IMR-90 (cell line): ENCODE data around the gene ZNF385D.

DNA sequence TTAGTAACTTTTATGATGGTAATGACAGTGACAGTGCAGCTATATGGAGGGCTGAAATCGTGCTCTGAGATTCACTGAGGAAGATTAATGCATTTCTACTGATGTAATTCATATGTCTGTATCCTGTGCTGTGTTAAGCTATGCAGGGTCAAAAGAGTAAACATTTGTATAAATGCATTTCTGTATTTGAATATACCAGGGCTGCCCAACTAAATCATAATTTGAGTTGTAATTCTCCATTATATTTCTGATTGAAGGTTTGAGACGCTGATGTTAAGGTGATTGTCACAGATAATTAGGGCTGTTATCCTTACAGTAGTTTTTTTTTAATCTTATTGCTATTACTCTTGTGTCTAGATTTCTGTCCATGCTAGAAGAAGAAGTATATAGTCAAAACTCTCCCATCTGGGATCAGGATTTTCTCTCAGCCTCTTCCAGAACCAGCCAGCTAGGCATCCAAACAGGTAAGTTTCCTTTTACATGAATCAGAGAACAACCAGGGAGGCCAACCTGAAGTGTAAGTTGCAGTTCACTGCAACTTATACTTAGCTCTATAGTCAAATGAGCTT is 71.4 kb downstream of the SGO1 start:
- RRBS = no CpG with 5 or more reads among the region's 2 CpGs
CAGE:
- cytosol, long polyA plus RNA = no peak
- long polyA plus RNA = no peak
- nucleus, long polyA plus RNA = no peak

DNA sequence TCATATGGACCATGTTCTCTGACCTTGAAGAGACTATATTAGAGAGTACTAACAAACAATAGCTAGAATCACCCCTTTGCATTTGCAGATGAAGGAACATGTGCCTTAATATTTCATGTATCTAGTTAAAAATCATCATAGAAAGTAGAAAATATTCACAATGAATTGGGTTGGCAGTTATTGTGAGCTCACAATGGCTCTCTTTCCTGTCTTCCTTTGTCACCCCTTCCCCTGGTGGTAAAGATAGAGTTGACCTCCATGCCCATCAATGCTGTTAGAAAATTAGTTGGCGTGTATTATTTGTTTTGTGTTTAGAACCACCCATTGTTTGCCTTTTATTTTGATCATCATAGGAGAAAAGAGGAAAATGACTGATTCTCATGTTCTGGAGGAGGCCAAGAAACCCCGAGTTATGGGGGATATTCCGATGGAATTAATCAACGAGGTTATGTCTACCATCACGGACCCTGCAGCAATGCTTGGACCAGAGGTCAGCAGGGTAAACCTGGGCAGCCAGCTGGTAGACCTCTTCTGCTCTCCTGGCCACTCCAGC is 63.6 kb downstream of the SGO1 start:
- RRBS = no CpG with 5 or more reads among the region's 5 CpGs
CAGE:
- cytosol, long polyA plus RNA = no peak
- long polyA plus RNA = no peak
- nucleus, long polyA plus RNA = no peak

DNA sequence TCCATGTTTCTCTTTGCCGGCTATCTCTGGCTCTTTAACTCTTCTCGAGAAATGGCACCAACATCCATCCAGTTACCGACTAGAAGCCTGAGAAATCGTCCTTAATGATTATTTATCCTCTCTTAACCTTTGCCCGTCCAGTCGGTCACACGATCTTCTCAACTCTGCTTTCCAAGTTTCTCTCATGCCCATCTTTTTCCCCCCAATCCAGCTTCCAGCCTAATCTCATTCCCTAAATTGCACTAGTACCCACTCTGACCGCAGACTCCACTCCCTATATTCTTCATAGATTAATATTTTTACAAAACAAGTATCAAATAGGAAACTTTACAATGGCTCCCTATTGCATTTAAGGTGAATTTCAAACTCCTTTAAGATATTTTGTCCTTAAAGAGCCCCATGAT is 691 bp upstream of the SGO1 start:
- RRBS = no CpG with 5 or more reads among the region's 8 CpGs
CAGE:
- cytosol, long polyA plus RNA = no peak
- long polyA plus RNA = no peak
- nucleus, long polyA plus RNA = no peak

DNA sequence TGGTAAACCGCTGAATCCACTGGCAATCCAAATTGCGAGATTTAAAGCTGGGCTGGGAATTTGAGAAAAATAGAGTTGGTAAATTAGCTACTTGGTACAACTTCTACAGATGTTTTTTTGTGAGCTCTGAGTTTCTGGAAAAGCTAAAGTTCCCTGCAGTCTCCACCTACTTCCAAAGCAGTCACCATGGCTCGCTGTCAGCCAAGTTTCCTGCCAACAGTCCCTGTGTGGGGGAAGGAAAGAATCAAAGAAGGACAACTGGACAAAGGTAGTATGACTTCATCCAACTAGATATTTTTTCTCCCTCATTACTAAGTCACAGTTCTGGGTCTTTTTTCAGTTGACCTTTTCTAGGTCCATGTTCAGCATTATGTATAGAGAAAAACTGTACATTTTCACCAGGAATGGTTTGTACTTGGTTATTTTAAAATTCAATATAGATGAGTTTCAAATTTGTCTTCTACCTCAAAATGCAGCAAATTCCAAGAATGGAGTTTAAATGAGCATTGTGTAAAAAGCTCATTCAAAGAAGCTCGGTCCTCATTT is 105.4 kb downstream of the ZNF385D start:
- RRBS = no CpG with 5 or more reads among the region's 4 CpGs
CAGE:
- cytosol, long polyA plus RNA = no peak
- long polyA plus RNA = no peak
- nucleus, long polyA plus RNA = no peak

GRCh38 chr3:21705742-21706022 is 45.3 kb downstream of the ZNF385D start:
- RRBS = no CpG with 5 or more reads among the region's 2 CpGs
CAGE:
- cytosol, long polyA plus RNA = no peak
- long polyA plus RNA = no peak
- nucleus, long polyA plus RNA = no peak

DNA sequence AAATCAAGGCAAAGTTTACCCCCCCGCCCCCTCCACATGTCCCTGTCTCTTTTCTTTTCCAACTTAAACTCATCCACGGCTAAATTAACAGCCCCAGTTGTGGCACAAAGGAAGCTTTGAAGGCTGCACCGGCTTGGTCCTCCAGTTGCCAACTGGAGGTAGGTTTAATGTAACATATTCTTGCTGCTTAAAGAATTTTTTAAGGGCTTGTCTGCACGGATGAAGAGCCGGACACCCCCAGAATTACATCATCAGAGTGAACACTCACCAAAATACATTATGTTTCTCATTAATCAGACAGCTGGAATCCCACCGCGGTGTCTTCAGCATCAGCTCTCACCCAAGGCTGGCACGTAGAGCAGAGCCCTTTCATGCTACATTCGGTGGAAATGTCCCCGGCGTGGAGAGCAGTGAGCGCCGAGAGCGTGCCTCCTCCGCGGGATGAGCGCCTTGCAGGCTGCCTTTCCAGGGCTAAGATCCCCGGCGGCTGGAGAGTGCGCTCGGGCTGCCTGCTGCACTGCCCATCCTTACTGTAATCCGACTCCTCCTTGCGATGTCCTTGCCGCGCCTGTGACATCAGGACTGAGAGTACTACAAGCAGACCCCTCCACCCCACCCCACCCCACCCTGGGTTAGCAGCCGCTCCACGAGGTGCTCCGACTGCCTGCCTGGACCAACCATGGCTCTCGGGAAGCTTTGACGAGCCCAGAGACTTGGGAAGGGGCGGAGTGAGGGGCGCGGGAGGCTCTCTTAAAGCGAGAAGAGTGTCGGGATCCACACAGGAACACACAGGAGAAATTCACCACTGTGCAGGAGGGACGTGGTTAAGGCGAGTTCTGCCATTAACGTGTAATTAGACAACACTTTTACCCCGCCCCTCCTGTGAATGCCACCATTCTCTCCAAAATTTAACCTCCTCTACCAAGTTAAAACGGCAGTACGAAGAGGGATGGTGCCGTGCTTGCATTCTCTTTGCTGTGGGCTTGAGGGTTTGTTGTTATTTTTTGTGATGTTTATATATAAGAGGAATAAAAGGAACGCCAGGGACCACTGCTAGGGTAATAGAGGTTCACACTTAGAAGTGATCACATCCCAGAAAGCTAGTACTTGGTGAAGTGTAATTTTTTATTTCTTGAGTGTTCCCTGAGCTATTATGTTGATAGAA is at the start of gene ZNF385D:
ZNF385D (minus strand) TSS at position 584 of the 1,165 bp plus-strand sequence.
- RRBS = 2% methylated on average over 9 of the region's 43 CpGs
CAGE:
- cytosol, long polyA plus RNA = no peak
- long polyA plus RNA = no peak
- nucleus, long polyA plus RNA = no peak

GRCh38 chr3:21785804-21786167 is 34.8 kb upstream of the ZNF385D start:
- RRBS = no CpG with 5 or more reads among the region's 2 CpGs
CAGE:
- cytosol, long polyA plus RNA = no peak
- long polyA plus RNA = no peak
- nucleus, long polyA plus RNA = no peak

GRCh38 chr3:23112474-23112958 is 90.6 kb upstream of the UBE2E2 start:
- RRBS = no CpG with 5 or more reads among the region's 3 CpGs
CAGE:
- cytosol, long polyA plus RNA = no peak
- long polyA plus RNA = no peak
- nucleus, long polyA plus RNA = no peak

DNA sequence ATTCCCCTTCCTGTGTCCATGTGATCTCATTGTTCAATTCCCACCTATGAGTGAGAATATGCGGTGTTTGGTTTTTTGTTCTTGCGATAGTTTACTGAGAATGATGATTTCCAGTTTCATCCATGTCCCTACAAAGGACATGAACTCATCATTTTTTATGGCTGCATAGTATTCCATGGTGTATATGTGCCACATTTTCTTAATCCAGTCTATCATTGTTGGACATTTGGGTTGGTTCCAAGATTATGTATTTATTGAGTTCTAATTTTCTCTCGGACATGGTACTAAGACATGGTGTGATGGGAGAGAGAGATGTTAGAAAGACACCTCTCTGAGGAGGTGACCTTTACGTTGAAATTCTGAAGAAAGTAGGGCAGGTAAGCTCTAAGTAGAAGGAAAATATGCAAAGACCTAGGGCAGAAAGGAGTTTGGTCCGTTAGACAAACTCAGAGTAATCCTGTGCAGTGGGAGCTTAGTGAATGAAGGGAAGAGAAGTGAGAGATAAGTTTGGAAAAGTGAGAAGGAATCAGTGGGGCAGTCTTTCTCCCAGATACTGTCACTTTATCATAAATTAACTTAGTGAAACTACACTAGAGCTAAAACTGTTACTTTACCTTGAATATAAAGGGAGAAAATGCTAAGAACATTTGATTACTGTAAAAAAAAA is 176.4 kb downstream of the UBE2E2 start:
- RRBS = no CpG with 5 or more reads among the region's 5 CpGs
CAGE:
- cytosol, long polyA plus RNA = no peak
- long polyA plus RNA = no peak
- nucleus, long polyA plus RNA = no peak

DNA sequence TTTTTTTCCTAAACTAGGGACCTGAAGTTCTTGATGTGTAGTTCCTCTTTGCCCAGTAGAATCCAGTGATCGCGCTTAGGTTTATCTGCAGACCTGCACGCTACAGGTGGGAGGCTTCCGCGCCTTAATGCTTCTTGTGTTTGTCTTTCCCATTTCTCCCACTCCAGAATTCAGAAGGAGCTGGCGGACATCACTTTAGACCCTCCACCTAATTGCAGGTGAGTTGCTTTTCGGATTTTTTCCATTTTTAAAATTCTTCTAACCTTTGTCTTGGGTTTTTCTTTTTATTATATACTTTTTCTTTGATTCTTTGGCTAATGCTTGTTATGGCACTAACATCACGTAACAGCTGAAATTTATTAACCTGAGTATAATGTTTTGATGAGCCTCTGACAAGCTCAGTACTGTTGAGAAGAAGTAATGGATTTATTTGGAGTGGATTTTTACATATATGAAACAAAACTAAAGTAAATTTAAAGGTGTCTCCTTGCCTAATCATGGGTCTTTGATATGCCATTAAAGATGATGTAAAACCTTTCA is 5.6 kb downstream of the UBE2E1 start:
- RRBS = no CpG with 5 or more reads among the region's 8 CpGs
CAGE:
- cytosol, long polyA plus RNA = no peak
- long polyA plus RNA = no peak
- nucleus, long polyA plus RNA = no peak

DNA sequence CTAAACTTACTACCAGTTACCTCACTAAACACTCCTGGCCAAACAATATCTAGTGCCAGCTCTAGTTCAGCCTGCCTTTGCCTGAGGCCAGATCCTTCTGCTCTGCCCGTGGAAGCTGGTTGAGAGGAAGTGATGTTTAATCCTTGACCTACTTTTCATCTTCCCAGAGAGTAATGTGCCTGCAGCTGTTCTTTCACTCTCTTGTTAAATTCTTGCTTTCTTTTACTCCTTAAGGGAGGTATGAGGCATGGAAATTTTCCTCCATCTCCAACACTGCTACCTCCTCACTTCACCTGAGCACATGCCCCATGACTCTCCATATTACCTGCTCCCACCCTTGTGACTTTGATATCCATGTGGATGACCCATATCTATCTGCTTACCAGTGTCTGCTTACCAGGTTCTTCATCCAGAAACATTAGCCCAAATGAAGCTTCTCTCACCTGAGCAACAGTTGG is 53.4 kb downstream of the UBE2E1 start:
- RRBS = no CpG with 5 or more reads among the region's 1 CpG
CAGE:
- cytosol, long polyA plus RNA = no peak
- long polyA plus RNA = no peak
- nucleus, long polyA plus RNA = no peak

GRCh38 chr3:23918393-23918691 is 1.4 kb downstream of the RPL15 start:
- RRBS = no CpG with 5 or more reads among the region's 12 CpGs
CAGE:
- cytosol, long polyA plus RNA = no peak
- long polyA plus RNA = no peak
- nucleus, long polyA plus RNA = no peak

GRCh38 chr3:24042187-24043291 is 97.5 kb downstream of the NR1D2 start:
- RRBS = no CpG with 5 or more reads among the region's 13 CpGs
CAGE:
- cytosol, long polyA plus RNA = no peak
- long polyA plus RNA = no peak
- nucleus, long polyA plus RNA = no peak

- RRBS = no CpG with 5 or more reads among the region's 2 CpGs
CAGE:
- cytosol, long polyA plus RNA = no peak
- long polyA plus RNA = no peak
- nucleus, long polyA plus RNA = no peak
These were observed 131.5 kb downstream of the THRB start for GRCh38 chr3:24363104-24363669.

GRCh38 chr3:24375719-24376206 is 118.9 kb downstream of the THRB start:
- RRBS = no CpG with 5 or more reads among the region's 2 CpGs
CAGE:
- cytosol, long polyA plus RNA = no peak
- long polyA plus RNA = no peak
- nucleus, long polyA plus RNA = no peak

DNA sequence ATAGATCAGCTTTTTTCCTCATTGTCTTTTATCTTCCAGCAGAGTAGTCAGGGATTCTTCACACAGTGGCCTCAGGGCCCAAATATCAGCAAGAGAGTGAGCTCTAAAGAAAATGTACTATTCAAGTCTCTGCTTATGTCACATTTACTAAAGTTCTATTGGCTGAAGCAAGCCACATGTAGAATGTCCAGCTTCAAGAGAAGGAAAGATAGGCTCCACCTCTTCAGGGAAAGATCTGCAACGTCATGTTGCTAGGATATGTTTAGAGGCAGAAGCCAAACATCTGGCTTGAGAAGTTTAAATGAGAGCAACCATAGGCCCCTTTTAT is 11.0 kb upstream of the THRB start:
- RRBS = no CpG with 5 or more reads among the region's 1 CpG
CAGE:
- cytosol, long polyA plus RNA = no peak
- long polyA plus RNA = no peak
- nucleus, long polyA plus RNA = no peak

GRCh38 chr3:24829143-24829469 is 334.5 kb upstream of the THRB start:
- RRBS = 5% methylated on average over 17 of the region's 40 CpGs
CAGE:
- cytosol, long polyA plus RNA = no peak
- long polyA plus RNA = no peak
- nucleus, long polyA plus RNA = no peak

DNA sequence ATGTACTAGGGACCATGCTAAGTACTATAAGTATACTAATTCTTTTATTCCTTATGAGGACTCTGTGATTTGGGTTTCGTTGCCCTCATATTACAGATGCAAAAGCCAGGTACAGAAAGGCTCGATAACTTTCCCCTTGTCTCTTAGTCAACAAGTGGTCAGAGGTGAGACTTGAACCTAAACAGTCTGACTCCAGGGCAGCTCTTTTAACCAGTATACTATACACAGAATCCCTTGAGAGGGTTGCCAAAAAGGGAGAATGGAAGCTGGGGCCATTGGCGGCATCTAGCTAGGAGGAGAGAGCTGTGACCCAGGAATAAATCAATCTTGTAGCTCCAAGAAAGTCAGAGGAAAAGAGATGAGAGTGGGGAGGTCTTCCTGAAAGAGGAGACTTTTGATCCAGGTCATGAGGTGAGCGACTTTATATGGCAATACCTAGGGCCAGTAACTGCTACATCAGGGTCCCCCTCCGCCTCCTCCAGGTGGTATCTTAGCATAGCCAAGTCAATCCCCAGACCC is 92.3 kb downstream of the TOP2B start:
- RRBS = no CpG with 5 or more reads among the region's 5 CpGs
CAGE:
- cytosol, long polyA plus RNA = no peak
- long polyA plus RNA = no peak
- nucleus, long polyA plus RNA = no peak

GRCh38 chr3:25598079-25598452 is 66.6 kb downstream of the TOP2B start:
- RRBS = no CpG with 5 or more reads among the region's 5 CpGs
CAGE:
- cytosol, long polyA plus RNA = start-site peak on the plus strand at chr3:25598249-25598427, 5 and 24 reads in 2 replicates
- long polyA plus RNA = start-site peak on the plus strand at chr3:25598062-25598253, 6 and 17 reads in 2 replicates
- nucleus, long polyA plus RNA = no peak

DNA sequence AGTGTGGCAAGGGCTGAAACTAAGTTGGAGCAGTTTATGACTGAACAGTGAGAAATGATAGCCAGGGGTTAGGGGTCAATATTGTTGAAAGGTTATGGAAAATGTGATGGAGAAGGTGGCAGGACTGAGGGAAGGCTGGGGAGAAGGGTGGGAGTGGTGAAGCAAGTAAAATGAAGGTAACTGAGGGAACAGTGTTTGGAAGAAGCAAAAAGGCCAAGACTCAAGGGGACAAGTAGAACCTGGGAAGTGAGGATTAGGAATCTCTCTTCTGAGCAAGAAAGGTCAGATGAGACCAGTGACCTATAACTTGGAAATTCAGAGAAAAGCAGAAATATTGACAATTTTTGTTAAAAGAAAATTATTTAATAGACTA is 292.3 kb downstream of the LRRC3B start:
CAGE:
- cytosol, long polyA plus RNA = no peak
- long polyA plus RNA = no peak
- nucleus, long polyA plus RNA = no peak